M059J (cell line): ENCODE measurements around the genes MBNL3, CT55 and HTATSF1.

- RAMPAGE, long total RNA: no peak
Measured at GRCh38 chrX:129980376-129981074, 1.9 kb upstream of the BCORL1 start.

DNA sequence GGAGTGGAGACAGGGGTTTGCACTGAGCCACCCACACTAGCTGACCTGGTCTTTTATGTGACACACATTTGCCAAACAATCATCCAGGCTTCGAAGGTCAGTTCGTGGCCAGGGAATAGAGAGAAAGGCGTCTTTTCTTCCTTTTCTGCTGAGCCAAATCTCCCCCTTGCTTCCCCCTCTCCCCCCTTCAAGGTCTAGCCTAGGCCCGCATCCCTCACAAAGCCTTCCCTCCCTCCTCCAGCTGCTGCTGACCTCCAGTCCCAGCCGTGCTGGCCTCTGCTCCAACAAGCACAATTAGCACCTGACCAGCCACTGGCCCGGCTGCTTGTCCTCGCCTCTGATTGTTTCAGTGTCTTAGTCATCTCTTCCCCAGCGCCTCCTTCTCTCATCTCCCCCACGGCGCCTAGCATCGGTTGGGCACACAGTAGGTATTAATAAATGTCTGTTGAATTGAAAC is 4.3 kb downstream of the ELF4 start:
- RAMPAGE, long total RNA: no peak

- RAMPAGE, long total RNA: no peak
Measured at GRCh38 chrX:130108260-130108952, 1.9 kb downstream of the ELF4 start.

GRCh38 chrX:130887067-130887810 is 15.8 kb downstream of the ENOX2 start:
- RAMPAGE, long total RNA: no peak

DNA sequence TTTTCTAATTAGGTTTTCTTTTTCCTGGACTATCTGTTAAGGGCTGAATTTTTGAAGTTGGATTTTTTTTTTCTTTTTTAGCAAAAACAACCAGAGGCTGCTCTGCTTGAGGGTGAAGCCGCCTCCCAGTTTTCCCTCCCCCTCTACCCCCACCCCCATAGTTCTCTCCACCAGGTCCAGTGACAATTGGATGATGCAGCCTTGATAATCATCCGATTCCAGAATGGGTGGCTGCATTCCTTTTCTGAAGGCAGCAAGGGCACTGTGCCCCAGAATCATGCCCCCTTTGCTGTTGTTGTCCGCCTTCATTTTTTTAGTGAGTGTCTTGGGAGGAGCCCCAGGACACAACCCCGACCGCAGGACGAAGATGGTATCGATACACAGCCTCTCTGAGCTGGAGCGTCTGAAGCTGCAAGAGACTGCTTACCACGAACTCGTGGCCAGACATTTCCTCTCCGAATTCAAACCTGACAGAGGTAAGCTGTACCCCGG is 23.3 kb downstream of the ARHGAP36 start:
- RAMPAGE, long total RNA: no peak

DNA sequence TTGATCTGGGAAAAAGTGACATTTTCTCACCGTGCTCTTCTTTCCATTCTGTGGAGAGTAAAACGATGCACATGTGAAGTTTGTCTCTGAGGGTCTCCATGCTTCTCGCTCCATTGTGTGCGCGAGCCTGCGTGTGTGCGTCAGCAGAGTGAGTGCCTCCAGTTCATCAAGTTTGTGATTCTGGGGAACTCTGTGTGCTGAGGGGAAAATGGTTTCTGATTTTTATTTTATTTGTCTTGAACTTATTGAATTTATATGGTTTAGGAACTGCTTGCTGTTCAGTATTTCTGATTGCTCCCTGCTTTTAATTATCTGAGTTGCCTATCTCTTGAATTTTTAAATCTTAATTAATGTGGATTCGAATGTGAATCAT is 2.0 kb downstream of the STK26 start:
- RAMPAGE, long total RNA: no peak

GRCh38 chrX:132411003-132411507 is 77.8 kb downstream of the MBNL3 start:
- RAMPAGE, long total RNA: no peak

- RAMPAGE, long total RNA: no peak
Measured at GRCh38 chrX:132480214-132481375, 8.2 kb downstream of the MBNL3 start.

DNA sequence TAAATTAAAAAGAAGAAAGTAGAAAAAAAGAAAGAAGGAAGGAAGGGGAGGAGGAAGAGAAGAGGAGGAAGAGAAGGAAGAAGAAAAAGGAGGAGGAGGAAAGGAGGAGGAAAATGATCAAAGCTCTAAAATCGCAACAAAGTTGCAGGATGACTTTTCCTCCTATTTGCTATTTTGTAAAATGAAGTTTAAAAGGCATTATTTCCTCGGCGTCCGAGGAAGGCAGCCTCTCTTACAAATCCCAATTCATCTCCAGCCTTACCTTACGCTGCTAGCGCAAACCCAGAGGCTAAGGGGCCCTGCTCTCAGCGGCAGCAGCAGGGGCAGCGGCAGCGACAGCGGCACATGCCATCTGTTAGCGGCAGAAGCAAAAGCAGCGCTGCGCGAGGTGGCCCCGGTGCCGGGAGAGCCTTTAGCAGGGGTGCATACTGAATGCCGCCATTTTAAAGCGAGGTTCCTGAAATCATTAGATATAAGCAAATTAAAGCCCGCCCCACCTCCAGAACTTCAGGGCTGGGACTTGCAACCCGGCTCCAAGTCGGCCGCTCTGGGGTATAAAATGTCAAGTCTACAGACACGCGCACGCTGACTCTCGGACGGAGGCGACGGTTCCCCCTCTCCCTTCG is at the start of gene MBNL3:
Gene MBNL3, minus strand, starts transcription at position 450 of the 626 bp plus-strand sequence.
- RAMPAGE, long total RNA: no peak

DNA sequence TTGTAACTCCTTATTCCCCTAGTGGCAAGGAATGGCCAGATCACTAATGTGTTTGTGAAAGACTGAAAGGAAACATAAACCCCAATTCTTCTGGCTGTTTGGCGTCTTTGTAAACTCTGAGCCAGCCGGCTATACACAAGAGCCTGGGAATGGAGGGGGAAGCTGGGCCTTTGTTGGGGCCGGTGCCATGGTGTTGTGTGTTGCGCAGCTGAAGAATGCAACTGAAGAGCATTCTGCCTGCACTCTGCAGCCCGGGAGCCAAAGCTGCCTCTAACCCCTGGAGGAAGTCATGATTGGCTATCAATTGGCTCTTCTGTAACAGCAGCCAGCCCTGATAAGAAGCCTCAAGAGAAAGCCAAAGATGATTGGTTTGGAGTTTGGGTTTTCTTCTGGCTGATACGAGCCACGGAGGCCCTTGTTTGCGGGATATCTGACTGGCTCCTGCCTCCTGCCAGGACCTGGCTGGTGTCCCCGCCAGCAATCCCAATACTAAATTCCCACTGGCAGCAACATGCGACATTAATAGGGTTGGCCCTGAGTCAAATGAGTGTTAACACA is 89.8 kb upstream of the TFDP3 start:
- RAMPAGE, long total RNA: no peak

DNA sequence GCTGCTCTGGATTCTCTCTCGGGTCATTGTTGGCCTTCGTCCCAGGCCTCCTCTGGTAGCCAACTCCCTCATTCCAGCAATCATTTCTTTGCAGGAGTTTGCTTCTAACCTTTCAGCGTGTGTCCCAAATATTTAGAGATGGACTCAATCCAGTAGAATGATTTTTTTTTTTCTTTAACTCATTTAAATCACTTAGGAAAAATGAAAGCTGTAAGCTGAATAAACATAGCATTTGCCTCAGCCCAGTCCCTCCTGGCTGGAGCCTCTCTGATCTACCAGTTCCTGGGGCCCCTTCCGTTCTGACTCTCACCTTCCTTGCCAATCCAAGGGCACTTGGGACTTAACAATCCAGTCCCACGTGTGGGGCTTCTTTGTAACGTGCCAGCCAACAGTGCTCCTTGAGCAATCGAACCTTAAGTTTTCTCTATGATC is 80.3 kb upstream of the GPC4 start:
- RAMPAGE, long total RNA: no peak

DNA sequence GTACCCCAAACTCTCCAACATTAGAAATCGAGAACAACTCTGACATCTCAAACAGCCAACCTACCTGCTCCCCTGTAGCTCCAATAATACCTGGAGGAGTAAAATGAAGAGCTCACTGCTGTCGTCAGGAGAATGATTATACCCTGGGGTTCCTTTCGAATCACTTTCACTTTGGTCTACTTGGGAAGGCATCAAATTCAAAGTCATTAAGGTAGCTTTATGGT is 261.8 kb upstream of the GPC4 start:
- RAMPAGE, long total RNA: no peak

GRCh38 chrX:134427750-134428423 is 32.1 kb upstream of the HPRT1 start:
- RAMPAGE, long total RNA: no peak

- RAMPAGE, long total RNA: no peak
Measured at GRCh38 chrX:134803569-134804209, 3.3 kb upstream of the PABIR3 start.

DNA sequence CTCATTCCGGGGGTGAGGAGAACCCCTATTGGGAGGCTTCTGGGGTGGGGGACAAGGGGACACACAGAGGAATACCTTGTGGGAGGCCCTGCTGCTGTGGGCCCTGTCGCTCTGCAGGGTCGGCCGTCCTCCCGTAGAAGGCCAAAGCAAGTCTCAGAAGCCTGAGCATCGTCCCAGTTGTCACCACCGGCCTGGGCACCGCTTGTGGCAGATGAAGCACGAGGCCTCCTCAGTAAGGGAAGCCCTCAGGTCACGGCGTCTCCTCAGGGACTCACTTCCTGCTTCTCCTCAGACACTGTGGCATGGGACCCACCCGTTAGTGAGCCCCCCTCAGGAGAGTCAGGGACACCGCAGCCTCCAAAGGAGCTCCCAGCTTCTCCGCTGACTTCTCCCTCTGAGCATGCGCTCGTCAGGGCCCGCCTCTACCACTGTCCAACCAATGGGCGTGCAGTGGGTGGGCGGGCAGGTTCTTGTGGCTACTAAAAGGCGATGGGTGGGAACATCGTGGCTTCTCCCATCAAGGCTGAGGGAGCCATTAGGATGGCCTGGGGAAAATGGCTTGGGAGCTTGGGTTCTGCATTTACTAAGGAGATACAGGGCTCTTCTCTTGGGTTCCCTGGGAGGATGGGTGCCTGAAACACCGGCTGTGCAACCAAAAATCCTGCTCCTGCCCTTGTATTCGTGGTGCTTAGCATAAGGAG is at the start of gene CT55:
Gene CT55, minus strand, starts transcription at position 396 of the 701 bp plus-strand sequence.
- RAMPAGE, long total RNA: no peak

GRCh38 chrX:136045469-136046227 is 60.4 kb downstream of the SLC9A6 start:
- RAMPAGE, long total RNA: no peak

- RAMPAGE, long total RNA: no peak
Measured at GRCh38 chrX:136070682-136070926, 85.4 kb downstream of the SLC9A6 start.

- RAMPAGE, long total RNA: no peak
Measured at GRCh38 chrX:136210127-136211209, 13.6 kb downstream of the FHL1 start.

DNA sequence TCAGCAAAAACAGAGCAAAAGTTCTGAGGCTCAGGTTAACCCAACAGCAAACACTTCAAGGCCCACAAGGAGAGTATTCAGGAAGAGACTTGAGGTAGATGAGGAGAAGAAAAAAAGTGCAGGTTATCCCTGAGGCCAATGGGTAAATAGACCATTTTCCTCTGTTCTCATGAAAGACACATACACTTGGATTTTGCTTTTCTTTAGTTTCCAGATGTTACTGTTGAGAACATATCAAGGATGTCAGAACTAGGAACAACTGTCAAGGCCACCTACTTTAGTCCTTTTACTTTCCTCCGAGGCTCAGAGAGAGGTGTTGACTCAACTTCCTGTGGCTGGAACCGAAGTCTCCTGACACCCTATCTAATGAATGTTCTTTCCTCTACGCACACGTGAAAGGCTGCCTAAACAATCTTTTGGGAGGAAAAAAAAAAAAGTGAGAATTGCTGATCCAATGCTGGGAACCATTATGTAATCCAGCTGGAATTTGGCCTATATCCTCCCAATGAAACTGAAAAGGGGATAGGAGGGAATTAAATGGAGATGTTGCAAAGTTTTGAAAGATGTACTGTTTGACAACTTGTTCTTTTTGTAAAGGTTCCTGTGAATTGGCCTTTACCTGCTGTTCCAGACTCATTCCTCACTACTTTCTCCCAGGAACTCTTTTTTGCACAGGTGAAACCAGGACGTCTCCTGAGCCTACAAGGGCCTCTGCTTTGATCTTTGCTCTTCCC is 8.3 kb upstream of the MAP7D3 start:
- RAMPAGE, long total RNA: no peak

DNA sequence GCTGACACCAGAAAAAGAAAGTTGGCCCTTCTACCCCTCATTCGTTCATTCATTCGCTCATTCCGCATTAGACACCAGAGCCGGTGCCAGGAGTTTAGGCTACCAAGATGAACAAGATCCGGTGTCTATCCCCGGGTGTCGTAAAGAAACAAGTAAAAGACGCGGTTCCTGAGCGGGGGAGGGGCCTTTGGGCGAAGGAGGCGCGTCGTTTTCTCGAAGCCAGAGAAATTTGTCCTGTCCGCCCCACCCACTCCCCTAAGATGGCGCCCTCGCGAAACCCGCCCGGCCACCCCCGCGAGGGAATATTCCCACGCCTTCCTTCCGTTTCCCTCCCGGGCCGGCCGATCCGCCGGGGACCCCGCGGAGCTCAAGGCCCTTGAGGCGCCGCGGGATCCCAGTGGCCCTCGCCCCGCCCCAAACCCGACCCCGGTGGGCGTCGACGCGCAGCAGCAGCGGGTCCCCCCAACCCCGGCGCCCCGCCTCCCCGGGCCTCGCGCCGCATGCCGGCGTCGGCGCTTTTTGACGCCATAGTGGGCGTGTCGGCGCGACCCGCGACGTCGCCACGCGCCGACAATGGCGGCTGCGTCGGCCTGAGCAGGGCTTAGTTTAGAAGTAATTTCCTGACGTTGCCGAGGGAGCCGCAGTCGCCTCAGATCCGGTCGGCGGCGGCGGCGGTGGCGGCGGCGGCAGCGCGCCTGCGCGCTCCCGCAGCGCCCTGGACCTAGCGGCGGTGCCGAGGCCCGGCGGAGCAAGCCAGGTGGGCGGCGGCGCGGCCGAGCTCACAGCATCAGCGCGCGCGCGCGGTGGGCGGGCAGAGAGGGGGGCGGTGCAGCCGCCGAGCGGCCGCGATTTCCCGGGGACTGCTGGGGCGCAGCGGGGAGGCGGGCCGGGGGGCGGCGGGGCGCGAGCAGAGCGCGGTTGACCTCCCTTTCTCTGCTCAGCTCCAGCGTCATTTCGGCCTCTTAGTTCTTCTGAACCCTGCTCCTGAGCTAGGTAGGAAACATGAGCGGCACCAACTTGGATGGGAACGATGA is at the start of gene HTATSF1:
Gene HTATSF1, plus strand, starts transcription at position 910 of the 1,034 bp plus-strand sequence.
- RAMPAGE, long total RNA: no peak